Diencephalon (tissue), 2 donors: ENCODE results near the genes VSIG4, DGAT2L6 and ARR3.

- RAMPAGE, long total RNA = no peak
Observed at GRCh38 chrX:64205816-64206514, 457 bp upstream of the AMER1 start.

DNA sequence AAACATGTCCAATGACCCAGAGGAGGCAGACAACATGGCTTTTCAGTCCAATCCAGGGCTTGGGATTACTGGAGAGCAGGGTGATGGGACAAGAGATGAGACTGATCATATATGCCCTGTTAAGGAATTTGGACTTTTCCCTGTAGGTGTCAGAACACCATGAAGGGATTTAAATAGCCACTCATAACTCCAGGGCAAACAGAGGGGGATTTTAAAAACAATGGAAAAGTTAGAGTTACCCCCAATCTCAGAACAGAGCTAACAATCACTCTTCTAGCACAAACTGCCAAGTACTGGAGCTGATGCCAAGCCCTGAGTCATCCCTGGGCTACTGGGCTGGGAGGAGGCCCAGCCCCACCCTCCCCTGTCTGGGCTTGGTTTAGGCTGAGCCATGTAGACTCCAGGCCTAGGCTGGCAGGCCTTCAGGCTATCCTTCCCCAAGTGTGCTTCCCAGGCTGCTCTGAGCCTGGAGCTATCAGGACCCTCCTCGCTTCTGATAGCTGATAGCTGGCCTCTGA is 22.6 kb upstream of the MSN start:
- RAMPAGE, long total RNA = no peak

GRCh38 chrX:65700752-65701674 is 33.6 kb downstream of the MSN start:
- RAMPAGE, long total RNA = no peak

DNA sequence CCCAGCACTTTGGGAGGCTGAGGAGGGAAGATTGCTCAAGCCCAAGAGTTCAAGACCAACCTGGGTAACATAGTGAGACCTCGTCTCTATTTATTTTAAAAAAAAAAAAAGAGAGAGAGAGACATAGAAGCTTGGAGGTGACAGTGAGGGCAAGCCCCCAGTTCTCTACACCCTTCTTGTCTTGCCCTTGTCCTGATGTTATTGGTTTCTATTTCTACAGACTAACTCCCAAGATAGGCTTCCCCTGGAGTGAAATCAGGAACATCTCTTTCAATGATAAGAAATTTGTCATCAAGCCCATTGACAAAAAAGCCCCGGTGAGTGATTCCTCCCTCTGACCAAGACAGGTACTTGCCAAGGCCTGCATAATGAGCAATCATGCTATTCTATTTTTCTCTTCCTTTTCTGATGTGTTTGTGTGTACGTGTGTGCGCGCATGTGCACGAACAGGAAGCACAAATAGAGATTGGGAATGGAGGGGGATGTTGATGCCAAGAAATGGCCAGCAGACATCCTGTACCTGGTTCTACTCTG is 65.6 kb downstream of the MSN start:
- RAMPAGE, long total RNA = no peak

DNA sequence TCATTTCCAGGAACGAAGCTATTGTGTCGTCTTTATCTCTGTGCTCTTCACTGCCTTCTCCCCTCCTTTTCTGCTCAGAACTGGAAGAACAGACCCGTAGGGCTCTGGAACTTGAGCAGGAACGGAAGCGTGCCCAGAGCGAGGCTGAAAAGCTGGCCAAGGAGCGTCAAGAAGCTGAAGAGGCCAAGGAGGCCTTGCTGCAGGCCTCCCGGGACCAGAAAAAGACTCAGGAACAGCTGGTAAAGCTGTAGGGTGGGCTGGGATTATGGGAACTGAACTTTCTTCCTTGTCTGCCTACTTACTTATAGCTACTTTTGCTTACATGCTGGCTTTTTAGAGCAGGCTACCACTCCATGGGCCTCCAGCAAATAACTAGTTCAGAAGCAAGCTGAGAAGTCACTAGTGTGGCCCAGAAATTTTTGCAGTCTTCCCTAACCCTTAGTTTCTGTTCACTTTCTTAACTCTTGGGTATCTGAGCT is 69.7 kb downstream of the MSN start:
- RAMPAGE, long total RNA = no peak

DNA sequence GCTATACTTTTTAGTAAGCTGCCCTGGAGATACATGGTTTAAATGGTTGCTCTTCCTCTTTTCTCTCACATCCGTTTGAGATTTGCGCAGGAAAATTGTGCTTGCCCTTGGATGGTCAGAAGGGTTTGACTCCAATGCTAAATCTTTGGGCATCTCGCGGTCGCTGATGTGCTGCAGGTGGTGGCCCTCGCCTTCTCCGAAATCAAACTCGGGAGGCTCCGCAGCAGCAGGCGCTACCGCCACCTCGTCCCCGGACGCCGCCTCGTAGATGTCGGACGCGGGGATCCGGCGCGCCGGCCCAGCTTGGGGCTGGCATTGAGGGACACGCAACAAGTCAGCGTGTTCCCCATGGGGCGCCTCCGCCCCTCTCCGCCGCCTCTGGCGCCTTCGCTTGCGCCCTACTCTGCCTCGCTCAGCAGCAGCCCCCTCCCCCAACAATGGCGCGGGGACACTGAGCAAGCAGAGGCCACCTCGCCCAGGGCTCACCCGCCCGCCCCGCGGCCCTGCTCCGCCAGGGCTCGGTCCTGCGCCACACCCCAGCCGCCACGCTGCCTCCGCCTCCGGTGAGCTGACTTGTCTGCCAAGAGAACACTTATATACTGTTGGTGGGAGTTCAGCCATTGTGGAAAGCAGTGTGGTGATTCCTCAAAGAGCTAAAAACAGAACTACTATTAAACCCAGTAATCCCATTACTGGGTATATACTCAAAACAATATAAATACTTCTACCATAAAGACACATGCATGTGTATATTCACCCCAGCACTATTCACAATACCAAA is 154.6 kb downstream of the MSN start:
- RAMPAGE, long total RNA = no peak

DNA sequence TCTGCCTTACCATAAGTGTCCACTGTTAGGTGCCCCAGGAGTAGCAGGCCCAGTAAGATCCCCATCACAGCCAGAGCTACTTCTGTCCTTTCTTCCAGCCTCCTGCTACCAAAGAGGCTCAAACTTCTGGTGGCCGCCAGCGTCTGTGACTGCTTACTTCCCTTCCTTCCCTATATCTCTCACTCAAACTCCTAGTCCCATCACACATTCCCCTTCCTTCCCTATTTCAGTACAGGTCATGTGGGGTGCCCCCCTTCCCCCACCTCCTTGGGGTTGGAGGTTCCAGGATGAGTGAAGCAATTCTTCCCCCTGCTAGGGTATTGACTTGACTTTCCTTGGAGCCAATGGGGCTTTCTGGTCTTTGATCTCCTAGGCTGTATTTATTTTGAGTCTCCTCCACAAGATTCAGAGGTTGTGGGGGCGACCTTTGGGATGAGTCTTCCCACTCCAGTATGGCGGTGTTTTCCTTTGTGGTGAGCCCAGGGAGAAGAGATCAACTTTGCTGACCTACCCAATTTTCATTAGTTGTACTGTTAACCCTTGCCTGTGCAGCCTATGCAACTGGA is at the start of gene VSIG4:
TSS of gene VSIG4 (minus strand) at position 147 of the 566 bp plus-strand sequence.
- RAMPAGE, long total RNA = start-site peak on the minus strand centred at position 133 of the sequence, 31 bp wide, 332 and 271 reads in 2 replicates

DNA sequence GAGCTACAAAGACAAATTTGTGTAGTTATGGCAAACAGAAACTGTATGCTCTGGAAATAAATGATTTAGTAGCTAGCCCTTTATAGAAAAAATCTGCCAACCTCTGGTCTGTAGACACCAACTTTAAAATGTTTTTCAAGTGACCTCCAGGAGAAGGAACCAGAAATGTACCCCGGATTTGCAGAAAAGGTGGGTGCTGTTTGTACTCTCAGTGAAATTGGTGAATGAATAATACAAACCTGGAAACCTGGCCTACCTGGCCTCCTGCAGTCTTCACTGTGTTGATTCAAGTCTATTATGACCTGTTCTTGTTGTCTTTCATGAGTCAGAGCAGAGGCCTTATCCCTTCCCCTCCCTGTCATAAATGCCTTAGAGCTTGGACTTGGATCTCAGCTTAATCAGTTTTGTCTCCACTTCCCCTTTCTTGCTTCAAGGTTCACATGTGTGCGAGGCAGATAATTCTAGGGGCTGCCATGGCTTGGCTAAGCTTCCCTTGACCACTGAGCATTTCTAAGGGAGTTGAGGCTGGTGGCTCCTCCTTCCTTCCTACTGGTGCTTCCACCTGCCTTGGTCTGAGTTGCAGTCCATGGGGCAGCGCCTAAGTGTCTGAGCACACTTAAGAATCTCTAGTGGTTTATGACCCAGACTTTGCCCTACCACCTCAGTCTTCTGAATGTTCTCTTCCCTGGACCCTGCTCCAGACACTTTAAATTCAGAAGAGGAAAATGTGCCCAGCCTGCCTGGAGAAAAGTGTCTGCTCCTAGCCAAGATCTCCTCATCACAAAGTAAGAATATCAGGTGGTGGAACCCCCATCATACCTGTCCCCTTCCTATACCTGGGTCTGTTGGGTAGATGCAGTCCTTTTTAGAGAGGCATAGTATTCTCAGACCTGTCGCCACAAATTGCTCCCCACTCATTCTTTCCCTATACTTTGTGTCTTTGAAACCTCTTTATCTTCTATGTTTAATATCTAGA is 1.7 kb upstream of the HEPH start:
- RAMPAGE, long total RNA = no peak

DNA sequence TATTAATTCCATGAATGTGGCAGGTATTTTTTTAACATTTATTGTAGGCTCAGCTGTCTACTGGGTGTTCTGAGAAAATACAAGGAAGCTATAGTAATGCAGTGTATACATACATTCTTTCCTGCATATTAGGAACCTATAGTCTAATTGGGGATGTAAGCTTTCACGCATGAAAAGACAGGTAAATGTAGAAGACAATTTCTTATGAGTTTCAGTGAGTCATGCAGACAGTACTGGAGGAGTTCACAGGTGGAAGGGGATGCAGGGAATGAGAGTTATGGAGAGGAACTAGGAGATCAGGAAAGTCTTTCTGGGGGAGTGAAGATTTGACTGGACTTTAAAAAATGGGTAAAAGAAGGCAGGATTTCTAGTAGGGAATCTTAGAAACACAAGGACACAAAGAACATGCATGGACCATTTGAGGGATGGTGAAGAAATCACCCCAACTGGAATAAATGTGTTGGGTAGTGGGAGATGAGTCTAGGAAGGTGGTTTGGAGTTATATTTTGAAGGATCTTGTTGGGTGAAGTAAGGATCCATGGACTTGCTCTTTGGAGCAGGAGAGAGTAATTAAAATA is 94.1 kb downstream of the HEPH start:
- RAMPAGE, long total RNA = no peak

GRCh38 chrX:67784775-67785021 is 240.9 kb downstream of the AR start:
- RAMPAGE, long total RNA = no peak

GRCh38 chrX:68044363-68045174 is 388.7 kb downstream of the OPHN1 start:
- RAMPAGE, long total RNA = no peak

DNA sequence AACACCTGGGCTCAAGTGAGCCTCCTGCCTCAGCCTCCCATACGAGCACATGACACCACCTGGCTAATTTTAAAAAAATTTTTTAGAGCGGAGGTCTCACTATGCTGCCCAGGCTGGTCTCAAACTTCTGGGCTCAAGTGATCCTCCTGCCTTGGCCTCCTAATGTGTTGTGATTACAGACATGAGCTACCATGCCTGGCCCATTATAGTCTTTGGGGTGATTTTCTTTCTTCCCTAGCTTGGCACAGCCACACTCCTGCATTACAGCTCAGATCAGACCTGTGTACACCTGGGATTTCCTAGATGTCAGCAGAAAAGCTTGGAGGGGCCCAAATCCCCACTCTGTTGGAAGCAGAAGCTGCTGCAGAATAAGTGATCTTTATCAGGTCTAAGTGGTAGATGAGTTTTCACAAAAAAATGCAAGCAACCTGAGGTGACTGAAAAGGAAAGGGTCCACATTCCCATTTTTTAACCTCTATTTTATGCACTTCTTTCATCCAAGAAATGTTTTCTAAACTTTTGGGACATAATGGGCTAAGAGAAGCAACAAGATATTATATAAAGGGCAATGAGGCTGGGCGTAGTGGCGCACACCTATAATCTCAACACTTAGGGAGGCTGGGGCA is 27.9 kb downstream of the OPHN1 start:
- RAMPAGE, long total RNA = no peak

- RAMPAGE, long total RNA = no peak
Observed at GRCh38 chrX:68432681-68432857, 726 bp downstream of the OPHN1 start.

DNA sequence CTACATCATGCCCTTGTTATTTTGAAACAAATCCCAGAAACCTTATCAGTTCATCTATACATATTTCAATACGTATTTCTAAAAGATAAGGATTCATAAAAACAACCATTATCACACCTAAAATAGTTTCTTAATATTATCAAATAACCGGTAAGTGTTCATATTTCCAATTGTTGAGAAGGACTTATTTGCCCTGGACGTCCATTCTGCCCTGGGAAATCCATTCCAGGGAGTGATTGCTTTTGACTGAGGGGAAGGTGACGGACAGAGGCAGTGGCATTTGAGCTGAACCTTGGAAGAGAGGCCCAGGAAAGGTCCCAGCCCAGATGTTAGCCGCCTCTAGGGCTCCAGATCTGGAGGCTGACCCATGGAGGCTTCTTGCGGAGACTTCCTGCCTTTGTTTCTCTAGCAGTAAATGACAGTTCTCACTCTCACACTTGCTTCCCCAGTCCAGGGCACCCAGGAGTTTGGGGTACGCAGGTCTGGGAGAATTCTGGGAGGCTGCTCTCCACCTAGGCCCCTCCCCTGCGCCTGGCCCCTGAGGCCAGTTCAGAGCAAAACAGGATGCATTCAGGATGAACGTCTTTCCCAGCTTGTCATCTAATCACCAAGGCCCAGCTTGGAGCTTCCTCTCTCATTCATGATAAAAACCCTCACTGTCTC is 49.7 kb downstream of the STARD8 start:
- RAMPAGE, long total RNA = no peak

DNA sequence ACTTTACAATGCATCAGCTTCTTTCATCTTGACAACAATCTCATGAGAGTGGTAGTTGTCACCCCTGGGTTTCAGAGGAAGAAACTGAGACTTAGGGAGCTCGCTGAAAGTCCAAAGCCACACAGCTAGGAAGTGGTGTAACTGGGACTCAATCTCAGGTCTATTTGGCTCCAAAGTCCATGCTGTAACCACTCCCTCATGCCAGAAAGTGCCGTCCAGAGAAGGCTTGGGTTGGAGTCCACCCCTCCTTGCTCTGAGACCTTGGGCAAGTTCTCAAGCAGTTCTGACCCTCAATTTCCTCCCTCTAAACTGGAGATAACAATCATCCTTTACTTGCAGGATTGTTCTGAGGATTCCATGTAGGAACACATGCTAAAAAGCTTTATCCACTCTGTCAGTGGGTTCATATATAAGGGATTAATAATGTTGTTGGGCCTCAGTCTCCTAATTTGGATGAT is 40.6 kb downstream of the EFNB1 start:
- RAMPAGE, long total RNA = no peak

- RAMPAGE, long total RNA = no peak
Observed at GRCh38 chrX:68989829-68990328, 161.1 kb downstream of the EFNB1 start.

GRCh38 chrX:69164988-69165352 is 283 bp downstream of the PJA1 start:
- RAMPAGE, long total RNA = no peak

- RAMPAGE, long total RNA = start-site peak on the plus strand at chrX:70133924-70133947, 2,082 and 995 reads in 2 replicates
Observed at GRCh38 chrX:70133570-70134570, 623 bp downstream of the IGBP1 start.

DNA sequence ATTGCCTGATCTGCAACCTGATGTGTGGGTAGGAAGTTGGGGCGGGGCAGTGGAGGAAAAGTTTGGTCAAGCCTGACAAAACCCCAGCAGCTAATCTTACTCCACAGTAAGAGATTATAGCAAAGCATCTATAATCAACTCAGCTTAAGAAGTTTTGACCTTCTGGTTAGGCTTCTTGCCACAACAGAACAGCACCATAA is at the start of gene DGAT2L6:
TSS of gene DGAT2L6 (plus strand) at position 103 of the 200 bp plus-strand sequence.
- RAMPAGE, long total RNA = no peak

GRCh38 chrX:70267958-70268480 is at the start of gene ARR3:
TSS of gene ARR3 (plus strand) at chrX:70268334.
- RAMPAGE, long total RNA = no peak